ENCODE measurements around the genes RNF222, NTN1 and STX8.

- RRBS = 0% methylated on average over 3 of the region's 12 CpGs
Measured at GRCh38 chr17:8190242-8190644, 263 bp upstream of the BORCS6 start.

GRCh38 chr17:8225894-8226983 is 15.9 kb upstream of the AURKB start:
- RRBS = 0% methylated on average over 3 of the region's 41 CpGs

GRCh38 chr17:8249775-8250426 is 812 bp downstream of the PFAS start:
- RRBS = no CpG with 5 or more reads among the region's 8 CpGs

DNA sequence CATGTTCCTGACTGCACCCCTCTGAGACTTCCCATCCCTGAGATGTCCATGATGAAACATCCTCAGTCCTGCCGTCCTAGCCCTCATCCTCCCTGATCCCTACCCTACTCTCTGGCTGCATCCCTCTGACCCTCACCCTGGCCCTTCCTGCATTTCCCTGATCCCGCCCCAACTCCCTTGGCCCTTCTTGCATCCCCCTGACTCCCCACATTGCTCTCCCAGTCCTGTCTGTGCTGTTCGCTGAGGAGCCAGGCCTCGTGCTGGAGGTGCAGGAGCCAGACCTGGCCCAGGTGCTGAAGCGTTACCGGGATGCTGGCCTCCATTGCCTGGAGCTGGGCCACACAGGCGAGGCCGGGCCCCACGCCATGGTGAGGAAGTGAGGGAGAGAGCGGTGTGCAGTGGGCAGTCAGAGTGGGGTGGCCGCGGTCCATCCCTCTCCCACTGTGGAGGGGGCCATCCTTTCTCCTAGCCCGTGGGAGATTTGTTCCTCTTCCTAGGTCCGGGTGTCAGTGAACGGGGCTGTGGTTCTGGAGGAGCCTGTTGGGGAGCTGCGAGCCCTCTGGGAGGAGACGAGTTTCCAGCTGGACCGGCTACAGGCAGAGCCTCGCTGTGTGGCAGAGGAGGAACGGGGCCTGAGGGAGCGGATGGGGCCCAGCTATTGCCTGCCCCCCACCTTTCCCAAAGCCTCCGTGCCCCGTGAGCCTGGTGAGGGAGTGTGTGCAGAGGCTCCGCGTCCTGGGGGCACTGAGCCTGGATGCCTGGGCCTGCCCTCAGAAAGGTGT is 17.6 kb downstream of the PFAS start:
- RRBS = 99% methylated on average over 7 of the region's 25 CpGs

DNA sequence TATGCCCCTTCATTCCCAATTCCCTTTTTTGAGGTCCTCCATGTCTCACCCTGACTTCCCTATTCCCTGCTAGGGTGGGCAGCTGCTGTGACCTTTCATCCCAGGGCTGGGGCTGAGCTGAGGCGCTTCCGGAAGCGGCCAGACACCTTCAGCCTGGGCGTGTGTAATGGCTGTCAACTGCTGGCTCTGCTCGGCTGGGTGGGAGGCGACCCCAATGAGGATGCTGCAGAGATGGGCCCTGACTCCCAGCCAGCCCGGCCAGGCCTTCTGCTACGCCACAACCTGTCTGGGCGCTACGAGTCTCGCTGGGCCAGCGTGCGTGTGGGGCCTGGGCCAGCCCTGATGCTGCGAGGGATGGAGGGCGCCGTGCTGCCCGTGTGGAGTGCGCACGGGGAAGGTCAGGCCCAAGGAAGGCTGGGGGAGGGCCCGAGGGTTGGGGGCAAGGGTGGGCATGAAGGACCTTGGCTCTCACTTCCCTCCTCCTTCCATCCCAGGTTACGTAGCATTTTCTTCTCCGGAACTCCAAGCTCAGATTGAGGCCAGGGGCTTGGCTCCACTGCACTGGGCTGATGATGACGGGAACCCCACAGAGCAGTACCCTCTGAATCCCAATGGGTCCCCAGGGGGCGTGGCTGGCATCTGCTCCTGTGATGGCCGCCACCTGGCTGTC is 19.5 kb downstream of the PFAS start:
- RRBS = no CpG with 5 or more reads among the region's 25 CpGs

- RRBS = 60% methylated on average over 5 of the region's 30 CpGs
Measured at GRCh38 chr17:8311121-8311905, 1.3 kb downstream of the ARHGEF15 start.

- RRBS = no CpG with 5 or more reads among the region's 13 CpGs
Measured at GRCh38 chr17:8397634-8398118, at the start of gene RNF222. Gene RNF222, minus strand, starts transcription at chr17:8397827.

DNA sequence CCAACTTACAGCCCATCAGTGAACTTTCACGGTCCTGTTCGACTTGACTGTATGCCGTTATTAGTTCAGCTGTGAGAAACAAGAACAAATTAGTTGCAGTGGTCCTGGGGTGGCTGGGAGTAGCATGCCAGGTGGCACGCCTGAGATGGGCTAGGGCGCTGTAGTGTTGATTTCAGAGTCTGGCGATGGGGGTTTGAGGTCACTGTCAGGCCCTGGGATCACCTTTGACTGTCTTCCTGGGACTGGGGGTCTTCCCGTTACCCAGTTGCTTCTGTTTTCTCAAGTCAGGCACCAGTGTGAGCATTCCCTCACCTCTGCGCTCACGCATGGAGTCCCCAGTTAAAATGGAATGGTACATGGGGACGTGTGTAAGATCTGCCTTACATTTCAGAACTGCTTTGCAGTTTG is 27.8 kb downstream of the NDEL1 start:
- RRBS = no CpG with 5 or more reads among the region's 10 CpGs

DNA sequence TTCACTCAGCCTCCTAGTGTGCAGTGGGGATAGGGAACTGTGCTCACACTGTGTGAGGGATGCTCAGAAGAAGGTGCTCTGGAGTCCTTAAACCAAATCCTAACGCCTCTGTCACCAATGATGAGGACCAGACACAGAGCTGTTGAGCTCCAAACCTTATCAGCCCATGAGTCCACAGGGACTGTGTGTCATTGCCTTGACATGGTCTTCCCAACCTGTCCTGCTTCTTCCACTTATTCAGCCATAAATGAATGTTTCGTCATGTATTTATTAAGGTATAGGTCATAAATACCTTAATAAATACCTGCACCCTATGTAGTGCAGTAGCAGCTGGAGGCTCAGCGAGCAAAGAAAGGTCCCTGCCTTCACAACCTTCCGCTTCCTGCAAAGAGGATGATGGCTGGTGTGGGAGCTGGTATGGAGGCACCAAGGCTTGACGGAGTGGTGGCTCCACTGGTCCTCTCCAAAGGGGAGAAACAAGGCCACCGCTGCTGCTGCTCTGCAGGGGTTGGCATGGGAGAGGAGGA is 52.6 kb downstream of the NDEL1 start:
- RRBS = no CpG with 5 or more reads among the region's 6 CpGs

- RRBS = 2% methylated on average over 33 of the region's 86 CpGs
Measured at GRCh38 chr17:8629047-8630293, 1.1 kb downstream of the MYH10 start.

DNA sequence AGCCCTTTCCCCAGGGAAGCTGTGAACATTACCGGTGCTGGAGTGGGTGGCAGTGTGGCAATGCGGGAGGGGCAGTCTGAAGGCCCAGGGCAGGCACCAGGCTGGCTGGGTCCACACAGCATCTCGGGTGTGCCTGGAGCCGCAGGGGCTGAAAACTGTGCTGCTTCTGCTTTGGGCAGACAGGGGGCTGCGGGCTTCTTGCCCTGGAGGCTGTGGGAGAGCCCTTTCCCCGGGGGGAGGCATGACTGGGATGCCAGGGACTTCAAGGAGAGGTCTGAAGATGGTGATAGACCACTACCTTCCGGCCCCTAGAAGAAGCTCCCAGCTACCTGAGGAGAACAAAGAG is 6.7 kb upstream of the PIK3R6 start:
- RRBS = 18% methylated on average over 2 of the region's 7 CpGs

DNA sequence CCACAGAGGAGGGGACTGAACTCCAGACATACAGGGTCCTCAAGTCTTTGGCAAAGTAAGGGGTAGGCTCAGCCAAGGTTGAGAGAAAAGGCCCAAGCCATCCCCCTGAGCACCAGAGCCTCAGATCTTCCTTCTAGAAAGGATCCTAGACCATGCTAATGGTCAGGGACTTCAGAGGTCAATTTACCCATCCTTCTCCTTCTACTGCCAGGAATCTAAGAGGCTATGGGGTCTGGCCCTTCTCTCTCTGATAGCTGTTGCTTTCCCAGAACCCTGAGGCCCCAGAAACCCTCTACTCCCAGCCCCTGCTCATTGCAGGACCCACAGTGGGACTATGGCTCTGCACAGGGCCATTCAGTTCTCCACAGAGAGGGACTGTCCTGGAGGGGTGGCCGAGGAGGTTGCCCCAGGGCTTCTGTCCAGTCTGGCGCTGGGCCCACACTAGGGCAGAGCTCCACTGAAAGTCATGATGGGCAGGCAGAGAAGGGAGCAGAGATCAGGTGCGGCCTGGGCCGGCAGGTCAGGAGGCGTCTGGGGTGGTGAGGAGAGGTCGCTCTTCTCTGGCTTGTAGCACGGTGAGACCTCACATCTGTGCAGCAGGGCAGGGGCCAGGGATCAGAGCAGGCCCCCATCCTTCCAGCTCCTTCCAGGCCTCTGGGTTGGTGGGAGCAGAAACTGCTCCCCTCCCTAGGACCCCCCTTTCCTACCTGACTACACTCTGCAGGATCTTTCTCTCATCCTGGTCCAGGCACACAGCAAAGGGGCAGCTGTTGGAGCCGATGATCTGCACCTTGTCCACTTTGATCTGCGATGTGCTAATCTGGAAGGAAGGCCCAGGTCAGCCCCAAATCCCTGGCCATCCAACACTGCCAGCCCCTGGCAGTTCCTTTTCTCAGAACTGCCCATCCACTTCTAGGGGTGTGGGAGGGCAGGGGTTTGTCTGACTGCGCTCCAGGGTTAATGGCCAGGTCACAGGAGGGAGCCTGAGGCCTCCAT is 13.0 kb upstream of the PIK3R6 start:
- RRBS = no CpG with 5 or more reads among the region's 10 CpGs

- RRBS = no CpG with 5 or more reads among the region's 5 CpGs
Measured at GRCh38 chr17:8951068-8951691, 14.3 kb downstream of the PIK3R5 start.

DNA sequence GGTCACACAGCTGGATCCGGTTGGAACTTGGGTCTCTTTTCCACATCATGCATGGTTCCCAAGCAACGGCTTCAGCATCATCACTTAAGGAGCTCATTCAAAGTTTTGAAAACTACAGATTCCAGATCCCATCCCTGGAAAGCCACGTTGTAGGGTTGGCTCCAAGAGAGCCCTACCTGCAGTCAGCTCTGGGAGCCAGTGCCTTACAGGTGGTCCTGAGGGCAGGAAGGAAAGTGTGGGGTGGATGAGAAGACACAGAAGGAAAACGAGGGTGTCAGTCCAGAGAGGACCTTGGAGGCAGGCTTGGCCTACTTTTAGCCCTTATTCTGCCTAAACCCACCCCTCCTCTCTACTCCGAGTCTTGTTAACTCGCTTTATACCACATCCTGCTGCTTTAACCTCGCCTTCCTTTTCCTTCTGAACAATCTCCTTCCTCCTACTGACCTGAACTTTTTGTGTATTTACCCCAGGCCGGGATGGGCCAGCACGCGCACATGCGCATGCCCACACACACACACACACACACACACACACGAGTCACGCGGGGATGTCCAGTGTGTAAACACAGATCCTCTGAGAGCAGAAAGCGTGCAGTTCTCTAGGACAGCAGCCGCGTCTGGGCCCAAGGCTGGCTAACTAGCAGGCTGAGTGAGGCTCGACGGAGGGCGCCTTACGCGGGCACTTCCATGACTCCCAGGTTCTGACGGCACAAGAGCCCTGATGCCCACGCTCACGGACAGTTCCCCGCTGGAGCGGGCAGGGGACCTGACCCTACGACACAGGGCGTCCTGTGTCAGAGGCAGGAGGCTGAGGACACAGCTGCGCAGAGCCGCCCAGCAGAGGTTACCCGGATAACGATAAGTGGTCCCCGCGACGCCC is 771 bp downstream of the PIK3R5 start:
- RRBS = 25% methylated on average over 5 of the region's 36 CpGs

DNA sequence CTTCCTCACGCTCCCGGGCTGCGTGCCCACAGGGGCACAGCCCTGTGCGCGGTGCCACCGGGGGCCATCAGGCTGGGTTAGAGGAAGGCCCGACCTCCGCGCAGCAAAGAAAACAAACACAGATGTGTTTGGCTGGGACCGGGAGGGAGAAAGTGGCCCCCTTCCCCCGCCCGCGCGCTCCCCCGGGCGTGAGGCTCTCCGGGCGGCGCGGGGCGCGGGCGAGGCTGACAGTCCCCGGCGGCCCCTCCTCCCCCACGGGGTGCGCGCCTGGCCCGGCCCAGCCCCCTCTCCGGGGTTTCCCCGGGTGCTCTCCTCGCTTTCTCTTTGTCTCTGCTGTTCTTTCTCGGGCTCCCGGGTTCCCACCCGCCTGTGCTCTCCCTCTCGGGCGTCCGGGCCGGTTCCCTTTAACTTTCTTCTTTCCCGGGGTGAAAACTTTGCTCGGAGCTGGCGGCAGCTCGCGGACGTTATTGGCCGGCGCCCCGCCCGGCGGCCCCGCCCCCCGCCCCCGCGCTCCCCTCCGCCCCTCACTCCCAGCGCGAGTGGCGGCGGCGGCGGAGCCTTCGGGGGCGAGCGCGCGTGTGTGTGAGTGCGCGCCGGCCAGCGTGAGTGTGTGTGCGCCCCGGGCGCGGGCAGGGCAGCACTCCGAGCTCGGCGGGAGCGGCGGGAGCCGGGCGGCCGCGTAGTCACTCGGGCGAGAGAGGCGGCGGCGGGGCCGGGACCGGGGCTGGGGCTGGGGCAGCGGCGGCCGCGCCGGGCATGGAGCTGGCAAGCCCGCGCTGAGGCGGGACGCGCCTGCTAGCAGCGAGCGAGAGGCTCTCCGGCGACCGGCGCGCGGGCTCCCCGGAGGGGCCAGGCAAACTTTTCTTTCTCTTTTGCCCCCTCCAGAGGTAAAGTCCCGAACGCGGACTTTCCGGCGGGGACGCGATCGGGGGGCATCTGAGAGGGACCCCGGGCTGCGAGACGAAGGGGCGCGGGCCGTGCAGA is at the start of gene NTN1:
Gene NTN1 (plus strand): TSS at position 527 of the 984 bp plus-strand sequence.
- RRBS = 4% methylated on average over 85 of the region's 123 CpGs

GRCh38 chr17:9368598-9369193 is 206.9 kb downstream of the STX8 start:
- RRBS = no CpG with 5 or more reads among the region's 5 CpGs

DNA sequence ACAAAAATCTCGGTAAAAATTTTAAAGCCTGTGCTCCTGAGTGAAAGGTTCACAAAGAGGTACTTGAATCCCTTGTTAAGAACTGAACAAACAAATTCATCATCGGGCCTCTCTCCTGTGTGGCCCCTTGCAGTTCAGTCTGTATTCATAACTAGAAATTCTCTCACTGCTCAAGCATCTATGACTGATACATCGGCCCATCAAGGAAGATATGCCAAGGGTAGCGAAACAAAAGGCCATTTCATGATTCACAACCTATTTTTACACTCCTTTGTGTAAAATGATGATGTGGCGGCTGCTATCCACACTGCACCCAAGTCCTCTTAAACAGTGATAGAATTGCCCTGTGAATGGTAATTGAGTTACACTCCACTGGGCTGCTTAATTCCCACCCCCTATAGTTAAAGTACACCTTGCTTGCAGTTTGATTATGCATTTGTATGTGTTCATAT is 204.6 kb downstream of the STX8 start:
- RRBS = no CpG with 5 or more reads among the region's 5 CpGs

- RRBS = under 1% methylated on average over 12 of the region's 36 CpGs
Measured at GRCh38 chr17:9575569-9576178, at the start of gene STX8. Gene STX8, minus strand, starts transcription at chr17:9575820.

DNA sequence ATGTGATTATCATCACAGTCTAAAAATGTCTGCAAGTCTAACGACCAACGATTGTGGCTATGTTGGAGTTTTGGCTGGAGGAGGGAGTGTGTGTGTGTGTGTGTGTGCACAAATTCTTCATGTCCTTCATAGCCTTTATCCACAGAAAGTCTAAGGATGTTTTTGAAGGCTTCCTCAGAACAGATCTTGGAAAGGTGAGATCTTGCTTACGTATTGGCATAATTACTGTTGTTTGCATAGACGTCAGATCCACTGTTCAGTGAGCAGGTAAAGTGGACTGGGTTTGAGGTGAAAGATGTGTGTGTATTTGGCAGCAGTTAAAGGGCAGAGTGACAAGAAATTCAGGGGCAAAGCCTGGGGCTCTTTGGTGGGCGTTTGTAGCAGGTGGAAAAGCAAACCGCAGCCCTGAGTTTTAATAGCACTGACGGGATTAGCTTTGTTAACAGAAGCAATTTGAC is 25.9 kb downstream of the USP43 start:
- RRBS = no CpG with 5 or more reads among the region's 7 CpGs

DNA sequence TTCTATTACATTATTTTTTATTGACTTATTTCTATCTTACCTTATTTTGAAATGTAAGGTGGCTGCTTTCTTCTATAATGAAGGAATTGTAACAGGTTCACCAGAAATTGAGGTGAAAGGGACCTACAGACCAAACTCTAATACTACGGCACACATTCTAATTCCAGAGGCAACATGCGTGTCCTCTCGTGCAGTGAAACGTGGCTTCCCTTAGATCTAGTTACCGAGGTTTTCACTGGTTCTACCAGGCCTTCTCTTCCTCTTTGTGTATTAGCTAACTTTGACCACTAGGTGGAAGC is 19.5 kb upstream of the RCVRN start:
- RRBS = no CpG with 5 or more reads among the region's 5 CpGs